HTR-8/SVneo (cell line): ENCODE data around the genes PDE6A and TCOF1.

DNA sequence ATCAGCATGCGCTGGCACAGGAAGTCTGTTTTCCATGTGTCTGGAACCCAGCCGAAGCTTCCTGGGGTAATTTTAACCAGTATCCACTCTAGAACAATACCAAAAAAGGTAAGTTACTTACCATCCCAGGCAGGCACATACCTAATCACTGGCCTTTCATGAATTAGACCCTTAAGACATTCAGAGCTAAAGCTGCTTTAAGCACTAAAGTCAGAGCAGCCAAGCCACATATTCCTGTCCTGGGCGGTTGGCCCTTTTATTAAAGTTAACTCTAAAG is 6.9 kb downstream of the IL17B start:
- RRBS: no CpG with 5 or more reads among the region's 3 CpGs

GRCh38 chr5:149407526-149408513 is 28.7 kb upstream of the IL17B start:
- RRBS: no CpG with 5 or more reads among the region's 11 CpGs

- RRBS: no CpG with 5 or more reads among the region's 6 CpGs
Measured at GRCh38 chr5:149409312-149410077, 30.4 kb upstream of the IL17B start.

- RRBS: no CpG with 5 or more reads among the region's 4 CpGs
Measured at GRCh38 chr5:149411201-149411714, 32.2 kb upstream of the IL17B start.

GRCh38 chr5:149456557-149457361 is 77.7 kb upstream of the IL17B start:
- RRBS: no CpG with 5 or more reads among the region's 6 CpGs

- RRBS: no CpG with 5 or more reads among the region's 13 CpGs
Measured at GRCh38 chr5:149521787-149522463, 29.3 kb downstream of the CSNK1A1 start.

DNA sequence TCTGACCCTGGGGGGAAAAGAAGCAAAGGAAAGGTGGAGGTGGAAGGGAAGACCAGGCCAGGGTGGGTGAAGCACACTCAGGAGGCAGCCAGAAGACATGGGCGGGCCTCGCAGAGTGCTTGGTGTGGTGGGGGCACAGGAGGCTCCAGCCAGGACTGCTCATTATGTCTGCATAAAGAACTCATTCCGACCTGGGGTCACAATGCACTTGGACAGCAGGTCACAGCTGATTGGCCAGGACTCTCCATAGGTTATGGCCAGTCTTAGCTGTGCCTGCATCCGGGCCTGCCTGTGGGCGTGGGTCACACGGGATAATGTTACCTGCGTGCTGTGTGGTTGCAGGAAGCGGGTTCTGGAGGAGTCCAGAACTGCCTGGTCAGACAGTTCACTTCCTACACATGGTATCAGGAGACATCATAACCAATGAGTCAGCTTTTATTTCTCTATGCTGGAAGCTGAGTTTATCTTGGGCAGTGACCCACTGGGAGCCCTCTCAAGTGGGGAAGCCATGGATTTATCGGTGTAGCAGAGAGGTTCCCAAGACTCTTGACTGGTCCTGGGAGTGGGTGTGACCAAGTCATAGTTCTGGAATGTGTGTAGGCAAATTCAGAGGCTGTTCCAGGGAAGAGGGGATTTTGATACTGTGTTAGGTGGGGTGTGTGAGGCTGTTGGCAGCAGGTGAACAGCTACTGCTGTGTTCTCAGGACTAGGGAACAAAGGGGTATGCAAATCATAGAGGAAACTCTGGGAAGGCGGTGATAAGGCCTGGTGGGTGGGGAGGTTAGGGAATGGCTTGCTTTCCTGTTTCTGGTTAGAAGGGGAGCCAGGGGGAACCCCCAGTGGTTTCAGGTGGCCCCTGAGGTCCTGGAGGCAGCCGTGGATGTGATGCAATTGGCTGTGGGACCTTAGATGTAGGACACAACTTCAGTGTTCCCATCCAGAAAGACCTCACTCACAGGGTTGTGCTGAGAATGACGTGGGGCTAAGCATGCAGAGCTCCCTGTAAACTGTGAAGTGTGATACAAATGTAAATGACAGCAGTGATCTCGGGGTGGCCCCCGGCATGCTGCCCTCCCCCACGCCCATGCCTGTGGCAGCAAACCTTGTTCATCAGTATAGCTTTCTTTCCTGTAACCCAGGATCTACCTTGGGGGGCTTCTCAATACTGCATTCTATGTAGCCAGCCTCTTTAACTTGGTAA is 51.3 kb downstream of the ARHGEF37 start:
- RRBS: no CpG with 5 or more reads among the region's 15 CpGs

- RRBS: no CpG with 5 or more reads among the region's 3 CpGs
Measured at GRCh38 chr5:149728271-149728587, 1.9 kb upstream of the PPARGC1B start.

GRCh38 chr5:149731948-149732282 is 1.8 kb downstream of the PPARGC1B start:
- RRBS: 3% methylated on average over 19 of the region's 38 CpGs

- RRBS: no CpG with 5 or more reads among the region's 6 CpGs
Measured at GRCh38 chr5:149747328-149748339, 17.5 kb downstream of the PPARGC1B start.

DNA sequence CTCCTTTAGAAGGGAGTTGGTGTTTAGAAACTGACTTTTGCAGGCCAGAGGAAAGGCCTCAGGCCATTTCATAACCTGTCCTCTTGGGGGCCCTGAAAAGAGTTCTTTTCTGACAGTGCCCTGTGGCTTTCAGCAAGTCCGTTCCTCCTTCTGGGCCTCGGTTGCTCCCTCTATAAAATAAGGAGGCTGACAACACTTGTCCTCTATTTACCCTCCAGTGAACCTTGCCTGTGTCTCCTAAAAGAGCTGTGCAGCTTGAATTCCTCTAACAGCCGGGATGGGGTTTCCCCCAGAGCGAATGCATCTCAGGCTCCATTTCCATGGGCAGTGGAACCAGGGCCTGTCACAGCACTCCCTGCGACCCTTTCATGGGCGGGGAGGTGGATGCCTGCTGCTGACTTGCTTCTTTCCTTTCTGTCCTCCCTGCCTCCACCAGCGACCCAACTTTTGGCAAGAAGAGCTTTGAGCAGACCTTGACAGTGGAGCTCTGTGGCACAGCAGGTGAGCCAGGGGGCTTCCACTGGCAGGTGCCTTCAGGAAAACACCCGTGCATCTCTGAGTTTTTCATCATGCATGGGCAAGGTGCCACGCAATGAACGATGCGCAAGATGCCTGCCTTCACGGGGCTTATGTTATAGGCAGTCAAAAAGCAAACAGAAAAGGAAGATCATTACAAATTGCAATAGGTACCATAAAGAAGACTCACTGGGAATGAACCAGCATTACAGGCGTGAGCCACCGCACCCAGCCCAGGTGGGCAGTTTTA is 104.9 kb downstream of the PPARGC1B start:
- RRBS: no CpG with 5 or more reads among the region's 14 CpGs

DNA sequence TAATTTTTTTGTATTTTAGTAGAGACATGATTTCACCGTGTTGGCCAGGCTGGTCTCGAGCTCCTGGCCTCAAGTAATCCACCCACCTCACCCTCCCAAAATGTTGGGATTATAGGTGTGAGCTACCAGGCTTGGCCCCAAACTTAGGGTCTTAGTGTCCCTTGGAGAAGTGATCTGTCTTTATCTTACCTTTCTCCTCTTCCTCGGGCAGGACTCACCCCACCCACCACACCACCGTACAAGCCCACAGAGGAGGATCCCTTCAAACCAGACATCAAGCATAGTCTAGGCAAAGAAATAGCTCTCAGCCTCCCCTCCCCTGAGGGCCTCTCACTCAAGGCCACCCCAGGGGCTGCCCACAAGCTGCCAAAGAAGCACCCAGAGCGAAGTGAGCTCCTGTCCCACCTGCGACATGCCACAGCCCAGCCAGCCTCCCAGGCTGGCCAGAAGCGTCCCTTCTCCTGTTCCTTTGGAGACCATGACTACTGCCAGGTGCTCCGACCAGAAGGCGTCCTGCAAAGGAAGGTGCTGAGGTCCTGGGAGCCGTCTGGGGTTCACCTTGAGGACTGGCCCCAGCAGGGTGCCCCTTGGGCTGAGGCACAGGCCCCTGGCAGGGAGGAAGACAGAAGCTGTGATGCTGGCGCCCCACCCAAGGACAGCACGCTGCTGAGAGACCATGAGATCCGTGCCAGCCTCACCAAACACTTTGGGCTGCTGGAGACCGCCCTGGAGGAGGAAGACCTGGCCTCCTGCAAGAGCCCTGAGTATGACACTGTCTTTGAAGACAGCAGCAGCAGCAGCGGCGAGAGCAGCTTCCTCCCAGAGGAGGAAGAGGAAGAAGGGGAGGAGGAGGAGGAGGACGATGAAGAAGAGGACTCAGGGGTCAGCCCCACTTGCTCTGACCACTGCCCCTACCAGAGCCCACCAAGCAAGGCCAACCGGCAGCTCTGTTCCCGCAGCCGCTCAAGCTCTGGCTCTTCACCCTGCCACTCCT is 106.2 kb downstream of the PPARGC1B start:
- RRBS: 100% methylated on average over 3 of the region's 20 CpGs

GRCh38 chr5:149857327-149858090 is 87.1 kb downstream of the PDE6A start:
- RRBS: no CpG with 5 or more reads among the region's 7 CpGs

- RRBS: no CpG with 5 or more reads among the region's 5 CpGs
Measured at GRCh38 chr5:149944559-149944857, at the start of gene PDE6A. Gene PDE6A (minus strand): TSS chr5:149944793.

GRCh38 chr5:150114388-150114917 is 28.1 kb upstream of the CSF1R start:
- RRBS: 95% methylated on average over 4 of the region's 9 CpGs

DNA sequence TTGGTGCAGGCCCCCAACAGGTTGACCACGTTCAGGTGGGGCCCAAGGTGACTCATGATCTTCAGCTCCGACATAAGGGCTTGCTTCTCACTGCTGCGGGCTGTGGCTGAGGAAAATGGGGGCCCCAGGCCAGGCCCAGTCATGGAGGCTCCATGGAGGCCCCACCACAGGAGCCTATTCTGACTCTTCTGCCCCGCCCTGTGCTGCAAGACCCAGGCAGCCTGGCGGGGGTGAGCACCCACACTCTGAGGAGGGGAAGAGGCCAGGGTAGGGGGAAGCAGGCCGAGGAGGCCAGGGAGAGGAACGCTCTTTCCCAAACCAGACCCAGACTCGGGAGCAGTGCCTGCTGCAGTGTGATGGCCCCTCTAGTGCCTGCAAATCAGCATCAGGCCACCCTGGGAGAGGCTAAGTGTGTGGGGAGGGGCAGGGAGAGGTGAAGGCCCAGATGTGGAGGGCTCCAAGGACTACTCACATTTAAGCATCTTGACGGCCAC is 31.3 kb downstream of the PDGFRB start:
- RRBS: no CpG with 5 or more reads among the region's 9 CpGs

- RRBS: 88% methylated on average over 11 of the region's 52 CpGs
Measured at GRCh38 chr5:150167127-150167787, 679 bp downstream of the CDX1 start.

DNA sequence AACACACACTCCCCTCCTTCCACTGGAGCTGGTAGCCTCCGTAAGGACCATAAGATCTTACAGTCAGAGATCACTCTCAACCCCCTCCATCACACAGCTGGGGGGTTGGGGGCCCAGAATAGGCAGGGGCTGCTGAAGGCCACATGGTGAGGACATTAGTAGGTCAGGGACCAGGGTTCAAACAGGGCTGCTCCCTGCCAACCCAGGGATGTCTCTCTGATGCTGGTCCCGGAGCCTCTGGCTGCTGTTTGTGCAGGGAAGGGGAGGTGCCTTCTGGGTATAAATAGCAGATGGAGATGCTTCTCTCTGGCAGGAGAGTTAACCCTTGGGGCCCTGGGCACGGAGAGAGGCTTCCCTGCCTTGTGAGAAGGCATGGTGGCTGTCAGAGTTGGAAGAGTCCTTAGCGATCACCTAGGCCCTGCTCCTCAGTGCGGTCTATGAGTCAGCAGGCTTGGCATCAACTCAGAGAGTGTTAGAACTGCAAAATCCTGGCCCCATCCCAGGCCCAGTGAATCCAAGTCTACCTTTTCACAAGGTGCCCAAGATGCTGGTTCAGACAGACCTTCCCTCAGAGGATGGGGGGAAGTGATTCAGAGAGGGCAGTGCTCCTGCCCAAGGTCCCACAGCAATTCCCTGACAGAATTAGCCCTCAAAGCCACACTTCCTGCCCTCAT is 25.8 kb downstream of the CAMK2A start:
- RRBS: no CpG with 5 or more reads among the region's 5 CpGs

DNA sequence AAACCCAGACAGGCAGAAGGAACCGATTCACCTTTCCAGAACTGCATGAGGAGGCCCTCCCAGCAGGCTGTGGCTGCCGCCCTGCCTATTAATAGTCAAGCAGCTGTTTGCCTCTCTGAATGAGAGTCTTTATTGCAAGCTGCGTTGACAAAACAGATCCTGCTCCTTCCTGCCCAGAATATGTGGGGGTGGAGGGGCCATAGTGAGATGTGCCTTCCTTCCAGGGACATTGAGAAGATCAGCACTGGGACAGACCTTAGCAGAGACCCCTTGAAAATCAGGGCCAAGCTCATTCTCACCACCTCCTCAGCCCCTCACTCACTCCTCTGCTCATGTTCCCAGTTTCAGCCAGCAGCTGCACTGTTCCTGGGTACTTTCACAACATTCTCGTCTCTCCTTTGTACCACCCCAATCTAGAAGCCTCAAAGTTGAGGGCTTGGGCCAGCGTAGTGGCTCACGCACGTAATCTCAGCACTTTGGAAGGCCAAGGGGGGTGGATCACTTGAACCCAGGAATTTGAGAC is 18.2 kb upstream of the TCOF1 start:
- RRBS: no CpG with 5 or more reads among the region's 7 CpGs

DNA sequence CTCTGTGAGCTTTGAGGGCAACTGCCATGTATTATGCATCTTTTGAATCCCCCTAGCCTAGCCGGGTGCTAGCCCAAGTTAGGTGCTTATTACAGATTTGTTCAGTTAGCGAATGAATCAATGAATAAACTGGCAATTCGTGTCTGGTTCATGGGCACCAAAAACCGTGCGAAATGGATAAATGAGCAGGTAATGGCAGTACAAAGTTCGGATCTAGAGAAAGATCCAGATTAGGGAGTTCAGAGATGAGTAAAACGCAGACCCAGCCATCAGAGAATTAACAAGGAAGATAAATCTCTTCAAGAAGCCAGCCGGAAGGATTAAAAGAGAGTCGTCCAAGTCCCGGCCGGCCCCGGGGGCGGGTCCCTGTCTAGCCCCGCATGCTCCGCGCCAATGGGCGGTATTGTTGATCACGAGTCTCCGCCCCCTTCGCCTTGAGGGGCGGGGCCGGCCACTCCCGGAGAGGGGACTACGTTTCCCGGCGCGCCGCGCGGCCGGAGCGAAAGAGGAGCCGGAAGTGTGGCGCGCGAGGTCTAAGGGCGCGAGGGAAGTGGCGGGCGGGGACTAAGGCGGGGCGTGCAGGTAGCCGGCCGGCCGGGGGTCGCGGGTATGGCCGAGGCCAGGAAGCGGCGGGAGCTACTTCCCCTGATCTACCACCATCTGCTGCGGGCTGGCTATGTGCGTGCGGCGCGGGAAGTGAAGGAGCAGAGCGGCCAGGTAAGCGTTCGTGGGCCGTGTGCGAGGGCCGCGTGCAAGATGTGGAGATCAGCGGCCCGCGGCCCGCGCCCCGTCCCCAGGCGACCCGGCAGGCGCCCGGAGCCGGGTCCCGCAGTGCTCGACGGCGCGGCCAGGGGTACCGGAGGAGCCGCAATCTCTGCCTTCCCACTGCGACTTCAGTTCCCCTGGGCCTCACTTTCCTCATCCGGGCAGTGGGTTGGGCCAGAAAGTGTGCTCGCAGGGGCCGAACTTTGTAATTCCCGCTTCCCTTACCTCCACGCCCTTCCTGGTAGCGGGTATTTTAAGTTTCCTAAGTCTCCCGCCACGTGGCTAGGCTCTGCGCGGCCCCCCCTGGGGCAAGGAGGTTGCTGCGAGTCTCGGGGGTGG is at the start of gene TCOF1:
TSS of gene TCOF1 (plus strand) at position 560 of the 1,104 bp plus-strand sequence.
- RRBS: 2% methylated on average over 29 of the region's 93 CpGs